HT-29 (cell line): ENCODE data around the genes DPP10, EN1 and DBI.

DNA sequence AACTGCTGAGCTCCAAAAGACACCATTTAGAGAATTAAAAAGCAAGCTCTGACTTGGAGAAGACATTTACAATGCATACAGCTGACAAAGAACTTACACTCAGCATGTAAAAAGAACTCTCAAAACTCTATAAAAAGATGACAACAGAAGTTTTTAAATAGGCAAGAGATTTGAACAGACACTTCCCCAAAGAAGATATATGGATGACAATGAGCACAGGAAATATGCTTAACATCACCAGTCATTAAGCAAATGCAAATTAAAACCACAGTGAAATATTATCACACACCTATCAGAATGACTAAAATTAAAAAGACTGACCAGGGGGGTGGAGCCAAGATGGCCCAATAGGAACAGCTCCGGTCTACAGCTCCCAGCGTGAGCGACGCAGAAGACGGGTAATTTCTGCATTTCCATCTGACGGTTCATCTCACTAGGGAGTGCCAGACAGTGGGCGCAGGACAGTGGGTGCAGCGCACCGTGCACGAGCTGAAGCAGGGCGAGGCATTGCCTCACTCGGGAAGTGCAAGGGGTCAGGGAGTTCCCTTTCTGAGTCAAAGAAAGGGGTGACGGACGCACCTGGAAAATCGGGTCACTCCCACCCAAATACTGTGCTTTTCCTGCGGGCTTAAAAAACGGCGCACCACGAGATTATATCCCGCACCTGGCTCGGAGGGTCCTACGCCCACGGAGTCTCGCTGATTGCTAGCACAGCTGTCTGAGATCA lies 28.9 kb downstream of the RABL2A start:
- RAMPAGE, long total RNA = no peak

DNA sequence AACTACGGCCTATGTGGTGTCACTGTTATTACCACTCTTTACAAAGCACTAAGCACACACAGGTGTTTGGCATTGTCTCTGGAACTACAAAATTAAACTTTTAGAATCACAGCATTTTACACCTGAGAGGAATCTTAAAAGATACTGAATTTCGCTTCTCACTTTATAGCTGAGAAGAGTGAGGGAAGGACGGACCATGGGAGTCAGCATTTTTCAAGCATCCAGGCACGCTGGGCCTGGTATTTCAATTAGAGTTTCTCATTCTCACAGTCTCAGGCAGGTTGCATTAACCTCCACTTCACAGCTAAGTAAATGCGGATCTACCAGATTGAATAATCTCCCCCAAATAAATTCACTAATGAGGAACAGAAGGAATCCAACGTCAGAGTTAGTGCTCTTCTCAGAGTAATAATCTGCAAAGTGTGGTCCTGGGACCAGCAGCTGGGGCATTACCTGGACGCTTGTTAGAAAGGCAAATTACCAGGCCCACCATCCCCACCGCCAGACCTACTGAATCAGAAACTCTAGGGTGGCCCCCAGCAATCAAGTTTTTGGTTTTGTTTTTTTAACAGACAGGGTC lies 47.1 kb downstream of the SLC35F5 start:
- RAMPAGE, long total RNA = no peak

- RAMPAGE, long total RNA = no peak
These were observed at the start of gene DPP10 for GRCh38 chr2:114442587-114442816. DPP10 (plus strand) TSS chr2:114442641.

GRCh38 chr2:117718859-117719149 lies 95.7 kb upstream of the DDX18 start:
- RAMPAGE, long total RNA = no peak

DNA sequence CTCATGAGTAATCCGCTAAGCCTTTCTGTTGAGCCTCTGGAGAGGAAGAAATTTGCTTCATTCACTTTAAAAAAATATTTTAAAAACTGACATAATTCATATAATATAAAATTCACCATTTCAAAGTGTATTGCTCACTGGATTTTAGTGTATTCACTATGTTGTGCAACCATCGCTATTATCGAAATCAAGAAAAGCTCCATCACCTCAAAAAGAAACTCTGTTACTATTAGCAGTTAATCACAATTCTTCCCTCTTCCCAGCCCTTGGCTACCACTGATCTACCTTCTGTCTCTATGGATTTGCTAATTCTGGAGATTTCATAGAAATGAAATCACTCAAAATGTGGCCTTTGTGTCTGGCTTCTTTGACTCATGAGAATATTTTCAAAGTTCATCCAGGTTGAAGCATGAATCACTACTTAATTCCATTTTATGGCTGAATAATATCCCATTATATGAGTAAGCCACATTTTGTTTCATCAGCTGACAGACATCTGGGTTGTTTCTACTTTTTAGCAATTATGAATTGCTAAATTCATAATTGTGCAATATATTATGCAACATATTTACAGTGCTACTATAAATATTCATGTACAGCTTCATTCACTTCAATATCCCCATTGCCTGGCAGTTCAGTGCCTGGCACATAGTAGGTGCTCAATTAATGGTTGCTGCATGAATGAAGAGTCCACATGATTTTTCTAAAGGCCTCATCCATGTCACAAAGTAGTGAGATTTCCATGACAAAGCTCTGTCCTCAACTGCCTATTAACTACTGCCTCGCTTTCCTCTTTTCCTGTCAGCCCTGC lies 33.1 kb downstream of the CCDC93 start:
- RAMPAGE, long total RNA = no peak

DNA sequence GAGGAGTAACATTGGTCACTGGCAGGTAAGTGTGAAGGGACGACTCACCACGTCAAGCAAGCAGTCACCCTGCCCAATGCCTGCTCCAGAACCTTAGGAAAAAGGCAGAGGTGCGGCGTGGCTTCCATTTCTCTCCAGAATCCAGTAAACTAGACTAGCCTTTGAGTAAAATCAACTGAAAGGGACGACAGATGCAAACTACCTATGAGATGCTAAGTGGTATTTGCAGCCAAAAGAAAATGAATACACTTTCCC lies 1.0 kb downstream of the CCDC93 start:
- RAMPAGE, long total RNA = no peak

DNA sequence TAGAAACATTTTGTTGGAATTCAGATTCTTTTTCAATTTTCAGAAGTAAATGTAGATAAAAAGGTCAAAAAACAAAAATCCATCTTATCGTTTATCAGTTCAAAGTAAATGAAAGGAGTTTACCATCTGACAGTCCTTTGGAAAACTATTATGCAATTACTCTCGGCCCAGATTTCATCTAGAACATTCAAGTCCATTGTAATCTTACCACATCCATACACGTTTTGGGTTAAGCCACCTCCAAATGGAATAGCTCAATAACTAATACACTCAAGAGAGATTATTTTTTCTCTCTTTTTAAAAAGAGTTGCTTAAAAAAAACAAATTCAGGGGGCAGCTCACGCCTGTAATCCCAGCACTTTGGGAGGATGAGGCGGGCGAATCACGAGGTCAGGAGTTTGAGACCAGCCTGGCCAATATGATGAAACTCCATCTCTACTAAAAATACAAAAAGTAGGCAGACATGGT lies 1.2 kb upstream of the INSIG2 start:
- RAMPAGE, long total RNA = no peak

- RAMPAGE, long total RNA = no peak
These were observed 98.0 kb downstream of the INSIG2 start for GRCh38 chr2:118186050-118186825.

GRCh38 chr2:118310842-118311584 lies 222.7 kb downstream of the INSIG2 start:
- RAMPAGE, long total RNA = no peak

- RAMPAGE, long total RNA = no peak
These were observed at the start of gene EN1 for GRCh38 chr2:118847492-118848117. EN1 (minus strand) TSS chr2:118847648.

GRCh38 chr2:118913820-118914235 lies 28.2 kb upstream of the MARCO start:
- RAMPAGE, long total RNA = no peak

GRCh38 chr2:119252241-119253322 lies 28.9 kb downstream of the STEAP3 start:
- RAMPAGE, long total RNA = no peak

DNA sequence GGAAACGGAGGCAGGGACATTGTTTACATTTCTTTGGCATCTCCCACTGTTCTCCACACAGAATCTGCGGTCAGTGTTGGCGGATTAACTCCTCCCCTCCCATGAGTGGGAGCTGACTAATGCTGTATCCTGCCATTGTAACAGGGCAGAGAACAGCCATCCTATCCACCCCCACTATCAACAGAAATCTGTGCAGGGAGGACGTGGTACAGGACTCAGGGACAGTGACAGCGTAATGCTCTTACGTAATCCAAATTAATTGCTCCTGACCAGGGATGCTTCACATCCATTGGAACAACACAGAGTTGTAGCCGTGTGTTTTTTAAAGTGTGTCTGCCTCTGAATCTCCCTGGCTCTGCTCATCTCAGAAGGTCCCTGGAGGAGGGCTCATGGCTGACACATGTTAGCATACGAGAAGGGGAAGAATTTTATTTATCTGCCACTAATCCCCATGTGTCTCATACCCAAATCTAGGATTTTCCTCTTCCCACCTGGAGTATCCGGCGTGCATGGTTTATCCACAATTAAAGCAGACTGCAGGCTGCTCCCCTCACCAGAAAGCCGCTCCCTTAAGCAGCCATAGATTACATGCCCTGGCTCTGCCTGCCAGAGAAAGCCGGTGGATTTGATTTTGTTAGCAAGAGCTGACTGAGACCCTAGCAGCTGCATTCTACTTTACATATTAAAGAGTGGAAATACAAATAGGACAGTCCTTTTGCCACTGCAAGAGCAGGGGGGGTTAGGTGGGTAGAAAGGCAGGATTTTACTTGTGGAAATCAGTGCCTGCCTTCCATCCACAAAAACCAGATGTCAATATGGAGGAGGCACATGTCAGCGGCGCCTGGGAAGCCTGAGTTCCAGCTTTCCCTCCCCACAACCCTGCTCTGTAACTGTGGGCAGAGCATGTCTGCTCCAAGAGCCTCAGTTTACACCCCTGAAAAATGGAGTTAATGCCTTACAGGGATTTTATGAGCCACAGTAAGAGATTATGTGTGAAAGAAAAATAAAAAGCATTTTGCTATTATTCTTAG lies 32.6 kb downstream of the STEAP3 start:
- RAMPAGE, long total RNA = no peak

DNA sequence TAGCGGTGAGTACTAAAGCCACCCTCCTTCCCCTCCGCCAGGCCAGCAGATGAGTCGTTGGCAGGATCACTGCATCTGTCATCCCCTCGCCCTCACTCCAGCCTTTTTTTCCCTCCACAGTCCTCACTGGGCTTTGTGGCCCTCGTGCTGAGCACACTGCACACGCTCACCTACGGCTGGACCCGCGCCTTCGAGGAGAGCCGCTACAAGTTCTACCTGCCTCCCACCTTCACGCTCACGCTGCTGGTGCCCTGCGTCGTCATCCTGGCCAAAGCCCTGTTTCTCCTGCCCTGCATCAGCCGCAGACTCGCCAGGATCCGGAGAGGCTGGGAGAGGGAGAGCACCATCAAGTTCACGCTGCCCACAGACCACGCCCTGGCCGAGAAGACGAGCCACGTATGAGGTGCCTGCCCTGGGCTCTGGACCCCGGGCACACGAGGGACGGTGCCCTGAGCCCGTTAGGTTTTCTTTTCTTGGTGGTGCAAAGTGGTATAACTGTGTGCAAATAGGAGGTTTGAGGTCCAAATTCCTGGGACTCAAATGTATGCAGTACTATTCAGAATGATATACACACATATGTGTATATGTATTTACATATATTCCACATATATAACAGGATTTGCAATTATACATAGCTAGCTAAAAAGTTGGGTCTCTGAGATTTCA lies 39.4 kb downstream of the STEAP3 start:
- RAMPAGE, long total RNA = no peak

DNA sequence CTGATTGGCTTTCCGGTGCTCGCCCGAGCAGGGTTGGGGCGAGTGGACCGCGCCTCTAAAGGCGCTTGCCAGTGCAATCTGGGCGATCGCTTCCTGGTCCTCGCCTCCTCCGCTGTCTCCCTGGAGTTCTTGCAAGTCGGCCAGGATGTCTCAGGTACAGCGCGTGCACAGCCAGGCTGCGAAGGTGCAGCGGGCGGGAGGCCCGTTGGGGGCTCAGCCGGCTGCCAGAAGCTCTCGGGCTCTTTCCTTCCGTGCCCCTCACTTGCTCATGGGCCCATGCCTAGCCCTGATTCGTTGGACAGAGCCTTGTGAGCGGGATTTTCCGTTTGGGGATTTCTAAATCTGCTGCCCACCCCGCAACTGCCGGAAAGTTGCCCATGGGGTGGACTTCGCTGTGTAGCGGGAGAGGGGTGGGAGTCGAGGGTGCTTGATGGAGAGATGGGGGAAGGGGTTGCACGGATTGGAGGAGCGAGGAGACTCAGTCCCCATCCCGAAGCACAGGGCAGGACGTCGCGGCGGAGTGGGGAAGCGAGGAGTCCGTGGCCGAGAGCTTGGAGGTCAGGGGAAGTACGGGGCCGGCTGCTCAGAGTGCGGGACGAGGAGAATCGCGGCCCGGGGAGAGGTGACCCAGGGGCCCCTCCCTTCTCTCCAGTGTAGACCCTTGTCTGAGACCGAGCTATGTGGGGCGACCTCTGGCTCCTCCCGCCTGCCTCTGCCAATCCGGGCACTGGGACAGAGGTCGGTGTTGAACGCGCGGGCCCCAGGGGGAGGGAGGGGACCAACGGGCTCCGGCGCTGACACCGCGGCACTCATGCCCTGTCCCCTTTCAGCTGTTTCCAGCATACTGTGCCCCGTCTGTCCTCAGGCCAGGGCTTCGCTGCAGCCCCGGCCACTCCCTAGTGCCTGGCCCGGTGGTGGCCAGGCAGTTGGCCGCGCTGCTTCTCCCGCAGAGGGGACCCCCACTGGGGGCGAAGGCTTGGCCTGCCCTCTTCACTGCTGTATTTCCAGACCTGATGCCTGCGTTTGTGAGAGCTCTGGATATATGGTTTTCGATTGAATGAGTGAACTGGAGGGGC lies at the start of gene DBI:
TSS of gene DBI (plus strand) at position 71 of the 1,076 bp plus-strand sequence.
- RAMPAGE, long total RNA = start-site peak on the plus strand centred at position 112 of the sequence, 84 bp wide, 382 and 1,526 reads in 2 replicates

DNA sequence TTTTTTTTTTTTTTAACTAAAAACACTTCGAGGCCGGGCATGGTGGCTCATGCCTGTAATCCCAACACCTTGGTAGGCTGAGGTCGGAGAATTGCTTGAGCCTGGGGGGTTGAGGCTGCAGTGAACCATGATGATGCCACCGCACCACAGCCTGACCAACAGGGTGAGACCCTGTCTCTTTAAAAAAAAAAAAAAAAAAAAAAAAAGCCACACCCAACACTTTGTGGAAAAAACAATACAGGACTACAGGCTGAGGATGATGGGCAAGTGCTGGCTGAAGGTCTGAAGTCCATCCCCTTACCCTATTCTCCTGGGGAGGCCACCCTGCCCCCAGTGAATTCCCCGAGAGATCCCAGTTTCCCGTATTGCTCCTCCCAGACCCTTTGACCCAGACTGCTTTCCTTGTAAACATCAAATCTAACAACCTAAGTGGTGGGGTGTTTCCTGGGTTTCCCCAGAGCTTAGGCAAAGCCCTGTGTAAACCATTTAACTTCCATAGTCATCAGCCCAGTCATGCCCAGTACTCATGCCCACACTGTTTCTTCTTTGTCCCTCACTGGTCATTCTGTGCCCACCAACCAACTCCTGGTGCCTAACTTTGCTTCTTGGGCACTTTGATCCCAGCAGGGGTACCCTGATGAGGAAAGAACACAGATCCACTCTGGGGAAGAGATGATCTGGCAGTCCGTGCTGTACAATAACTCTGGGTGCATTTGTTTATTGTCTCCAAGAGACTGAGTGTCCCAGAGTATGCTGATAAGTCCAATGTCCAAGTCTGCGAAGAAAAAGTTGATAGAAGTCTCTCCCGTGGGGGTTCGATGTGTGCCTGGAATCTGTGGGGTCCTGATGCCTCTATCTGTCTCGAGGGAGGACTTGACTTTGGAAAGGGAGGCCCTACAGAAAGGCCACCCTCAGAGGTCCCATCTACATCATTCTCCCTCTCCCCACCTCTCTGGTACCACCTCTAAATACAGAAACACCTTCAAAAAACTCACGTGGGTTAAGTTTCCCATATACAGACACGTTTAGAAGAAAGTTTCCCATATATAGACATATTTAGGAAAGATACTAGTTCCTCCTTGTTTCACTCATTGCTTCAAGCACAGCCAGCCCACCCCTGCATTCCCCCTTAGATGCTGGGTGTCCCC lies 5.7 kb upstream of the TMEM37 start:
- RAMPAGE, long total RNA = no peak

DNA sequence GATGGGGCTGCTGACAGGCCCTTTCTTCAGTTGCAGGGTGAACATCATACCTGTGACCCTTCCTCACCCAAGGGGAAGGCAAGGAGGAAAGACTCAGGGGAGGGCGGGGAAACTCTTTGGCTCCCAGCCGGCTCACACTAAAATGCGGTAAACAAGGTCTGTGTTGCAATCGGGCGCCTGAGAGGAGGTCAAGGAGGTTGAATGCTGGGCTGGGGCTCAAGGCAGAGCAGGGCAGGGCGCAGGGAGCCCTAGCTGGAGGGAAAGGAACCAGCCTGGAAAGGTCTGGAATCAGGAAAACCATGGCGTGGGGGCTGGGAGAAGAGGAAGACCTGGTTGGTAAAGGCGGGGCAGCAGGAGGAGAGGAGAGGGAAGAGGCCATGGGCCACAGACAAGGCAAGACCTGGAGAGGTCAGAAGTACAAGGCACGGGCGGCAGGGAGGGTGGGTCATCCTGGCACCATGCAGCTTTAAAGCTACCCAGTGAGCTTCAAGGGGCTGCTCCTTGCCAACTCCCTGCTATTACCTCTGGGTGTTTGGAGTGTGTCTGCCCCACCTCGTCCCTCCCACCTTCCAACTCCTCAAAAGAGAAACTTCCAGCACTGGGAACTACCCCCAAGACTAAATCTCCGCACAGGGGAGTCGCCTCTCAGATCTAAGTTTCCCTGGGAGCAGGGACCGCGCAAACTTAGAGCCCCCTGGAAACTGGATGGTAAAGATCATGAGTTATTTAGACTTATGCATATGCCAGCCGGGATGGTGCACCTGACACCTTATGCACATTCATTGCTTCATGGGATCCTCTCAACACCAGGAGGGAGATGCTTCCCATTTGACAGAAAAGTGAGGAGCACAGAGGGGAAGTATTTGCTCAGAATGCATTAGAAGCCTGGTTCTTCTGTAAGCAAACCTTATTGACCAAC lies 4.6 kb upstream of the TMEM37 start:
- RAMPAGE, long total RNA = no peak

- RAMPAGE, long total RNA = no peak
These were observed 2.1 kb upstream of the TMEM37 start for GRCh38 chr2:119429466-119430129.

- RAMPAGE, long total RNA = no peak
These were observed 2.3 kb downstream of the TMEM37 start for GRCh38 chr2:119433839-119434547.

GRCh38 chr2:119464779-119465372 lies 33.2 kb downstream of the TMEM37 start:
- RAMPAGE, long total RNA = no peak